Metastatic Breast Carcinoma in the Brain (tissue), 10 donors: ENCODE measurements around a stretch of chr6.

- PRO-cap, 10 experiments: peak in 1 of 10 experiments; most common plus-strand start chr6:85675608 (in 1); most common minus-strand start chr6:85675595 (in 1)
Measured at GRCh38 chr6:85675210-85675815, 32.6 kb upstream of the SYNCRIP start.

DNA sequence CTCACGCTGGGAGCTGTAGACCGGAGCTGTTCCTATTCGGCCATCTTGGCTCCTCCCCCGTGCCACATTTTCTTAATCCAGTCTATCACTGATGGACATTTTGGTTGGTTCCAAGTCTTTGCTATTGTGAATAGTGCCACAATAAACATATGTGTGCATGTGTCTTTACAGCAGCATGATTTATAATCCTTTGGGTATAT, 362.2 kb upstream of the SYNCRIP start:
- PRO-cap, 10 experiments: no peak in any of the 10 experiments

- PRO-cap, 10 experiments: no peak in any of the 10 experiments
Measured at GRCh38 chr6:86477254-86478234, 459.8 kb upstream of the HTR1E start.

GRCh38 chr6:87155831-87156832, 767 bp downstream of the ZNF292 start:
- PRO-cap, 10 experiments: peak in 10 of 10 experiments; most common plus-strand start chr6:87156163 (in 2); most common minus-strand start chr6:87156187 (in 10)

GRCh38 chr6:87182128-87182878, 26.9 kb downstream of the ZNF292 start:
- PRO-cap, 10 experiments: no peak in any of the 10 experiments

- PRO-cap, 10 experiments: no peak in any of the 10 experiments
Measured at GRCh38 chr6:87193207-87194489, 38.3 kb downstream of the ZNF292 start.

- PRO-cap, 10 experiments: peak in 8 of 10 experiments; most common plus-strand start chr6:87408633 (in 3)
Measured at GRCh38 chr6:87408530-87408975, 781 bp downstream of the CFAP206 start.

GRCh38 chr6:87700540-87701458, 1.2 kb downstream of the AKIRIN2 start:
- PRO-cap, 10 experiments: peak in 5 of 10 experiments; most common plus-strand start chr6:87701005 (in 3); most common minus-strand start chr6:87700801 (in 1)

DNA sequence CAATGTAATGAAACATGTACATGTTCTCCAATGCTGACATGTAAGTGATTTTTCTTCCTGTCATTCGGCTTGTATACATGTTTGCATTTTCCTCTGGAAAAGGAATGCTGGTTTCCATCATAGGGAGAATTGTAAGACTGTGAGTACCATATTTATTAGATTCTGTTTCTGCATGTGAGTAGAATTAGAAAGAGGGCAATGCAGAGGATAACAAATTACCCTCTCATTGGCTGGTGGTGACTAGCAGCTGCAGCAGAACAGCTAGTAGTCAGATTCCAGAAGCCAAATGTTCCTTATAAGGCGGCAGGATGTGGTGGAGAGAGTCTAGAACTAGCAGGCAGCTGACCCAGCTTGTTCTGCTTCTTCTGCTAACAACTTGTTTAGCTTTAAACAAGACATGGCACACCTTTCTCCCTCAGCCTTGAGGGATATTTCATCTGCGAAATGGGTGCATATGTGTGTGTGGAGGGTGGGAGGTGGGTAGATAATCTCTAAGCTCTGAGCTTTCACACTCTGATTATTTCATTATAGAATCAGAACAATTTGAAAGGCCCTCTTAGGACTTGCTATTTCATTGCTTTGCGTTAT, 132.7 kb upstream of the SPACA1 start:
- PRO-cap, 10 experiments: no peak in any of the 10 experiments

- PRO-cap, 10 experiments: no peak in any of the 10 experiments
Measured at GRCh38 chr6:88179592-88180315, 13.6 kb upstream of the CNR1 start.

DNA sequence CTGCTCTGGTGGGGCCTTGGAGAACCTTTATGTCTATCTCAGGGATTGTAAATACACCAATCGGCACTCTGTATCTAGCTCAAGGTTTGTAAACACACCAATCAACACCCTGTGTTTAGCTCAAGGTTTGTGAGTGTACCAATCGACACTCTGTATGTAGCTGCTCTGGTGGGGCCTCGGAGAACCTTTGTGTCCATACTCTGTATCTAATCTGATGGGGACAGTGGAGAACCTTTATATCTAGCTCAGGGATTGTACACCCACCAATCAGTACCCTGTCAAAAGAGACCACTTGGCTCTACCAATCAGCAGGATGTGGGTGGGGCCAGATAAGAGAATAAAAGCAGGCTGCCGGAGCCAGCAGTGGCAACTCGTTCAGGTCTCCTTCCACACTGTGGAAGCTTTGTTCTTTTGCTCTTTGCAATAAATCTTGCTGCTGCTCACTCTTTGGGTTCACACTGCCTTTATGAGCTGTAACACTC, 15.0 kb upstream of the PNRC1 start:
- PRO-cap, 10 experiments: no peak in any of the 10 experiments

DNA sequence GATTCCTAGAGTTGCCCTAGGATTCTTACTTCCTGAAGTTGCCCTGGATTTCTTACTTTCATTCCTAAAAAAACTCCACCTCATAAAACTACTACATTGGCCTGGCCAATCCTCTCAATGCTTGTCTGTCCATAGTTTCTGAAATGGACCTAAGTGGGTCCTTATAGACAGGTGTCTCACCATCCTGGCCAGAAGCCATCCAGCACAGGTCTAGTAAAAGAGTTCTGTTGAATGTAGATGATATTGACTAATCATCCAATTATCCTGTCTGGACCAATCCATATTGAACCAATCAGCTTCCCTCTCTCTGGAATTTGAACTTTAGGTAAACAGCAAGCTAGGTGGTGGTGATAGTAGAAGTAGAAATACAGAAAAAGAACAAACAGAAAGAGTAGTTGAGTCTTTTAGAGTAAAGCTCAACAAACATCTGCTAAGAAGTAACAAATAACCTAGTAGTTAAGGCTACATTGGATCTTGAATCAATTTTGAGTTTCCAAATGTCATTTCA, 9.6 kb upstream of the PNRC1 start:
- PRO-cap, 10 experiments: no peak in any of the 10 experiments

DNA sequence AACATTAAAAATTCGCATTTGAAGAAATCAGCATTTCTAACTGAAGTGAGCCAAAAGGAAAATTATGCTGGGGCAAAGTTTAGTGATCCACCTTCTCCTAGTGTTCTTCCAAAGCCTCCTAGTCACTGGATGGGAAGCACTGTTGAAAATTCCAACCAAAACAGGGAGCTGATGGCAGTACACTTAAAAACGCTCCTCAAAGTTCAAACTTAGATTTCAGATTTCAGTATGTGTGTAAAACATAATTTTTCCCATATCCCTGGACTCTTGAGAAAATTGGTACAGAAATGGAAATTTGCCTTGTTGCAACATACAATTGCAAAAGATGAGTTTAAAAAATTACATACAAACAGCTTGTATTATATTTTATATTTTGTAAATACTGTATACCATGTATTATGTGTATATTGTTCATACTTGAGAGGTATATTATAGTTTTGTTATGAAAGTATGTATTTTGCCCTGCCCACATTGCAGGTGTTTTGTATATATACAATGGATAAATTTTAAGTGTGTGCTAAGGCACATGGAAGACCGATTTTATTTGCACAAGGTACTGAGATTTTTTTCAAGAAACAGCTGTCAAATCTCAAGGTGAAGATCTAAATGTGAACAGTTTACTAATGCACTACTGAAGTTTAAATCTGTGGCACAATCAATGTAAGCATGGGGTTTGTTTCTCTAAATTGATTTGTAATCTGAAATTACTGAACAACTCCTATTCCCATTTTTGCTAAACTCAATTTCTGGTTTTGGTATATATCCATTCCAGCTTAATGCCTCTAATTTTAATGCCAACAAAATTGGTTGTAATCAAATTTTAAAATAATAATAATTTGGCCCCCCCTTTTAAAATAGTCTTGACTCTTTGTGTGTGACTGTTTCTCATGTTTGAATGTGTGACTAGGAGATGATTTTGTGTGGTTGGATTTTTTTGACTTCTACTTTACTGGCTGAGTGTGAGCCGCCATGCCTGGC, 3.7 kb downstream of the PNRC1 start:
- PRO-cap, 10 experiments: no peak in any of the 10 experiments

GRCh38 chr6:89158994-89159672, 13.3 kb downstream of the PM20D2 start:
- PRO-cap, 10 experiments: no peak in any of the 10 experiments

GRCh38 chr6:89186913-89187299, 30.3 kb downstream of the GABRR1 start:
- PRO-cap, 10 experiments: no peak in any of the 10 experiments

GRCh38 chr6:89298154-89298399, 17.0 kb downstream of the GABRR2 start:
- PRO-cap, 10 experiments: peak in 2 of 10 experiments; most common plus-strand start chr6:89298222 (in 1)

DNA sequence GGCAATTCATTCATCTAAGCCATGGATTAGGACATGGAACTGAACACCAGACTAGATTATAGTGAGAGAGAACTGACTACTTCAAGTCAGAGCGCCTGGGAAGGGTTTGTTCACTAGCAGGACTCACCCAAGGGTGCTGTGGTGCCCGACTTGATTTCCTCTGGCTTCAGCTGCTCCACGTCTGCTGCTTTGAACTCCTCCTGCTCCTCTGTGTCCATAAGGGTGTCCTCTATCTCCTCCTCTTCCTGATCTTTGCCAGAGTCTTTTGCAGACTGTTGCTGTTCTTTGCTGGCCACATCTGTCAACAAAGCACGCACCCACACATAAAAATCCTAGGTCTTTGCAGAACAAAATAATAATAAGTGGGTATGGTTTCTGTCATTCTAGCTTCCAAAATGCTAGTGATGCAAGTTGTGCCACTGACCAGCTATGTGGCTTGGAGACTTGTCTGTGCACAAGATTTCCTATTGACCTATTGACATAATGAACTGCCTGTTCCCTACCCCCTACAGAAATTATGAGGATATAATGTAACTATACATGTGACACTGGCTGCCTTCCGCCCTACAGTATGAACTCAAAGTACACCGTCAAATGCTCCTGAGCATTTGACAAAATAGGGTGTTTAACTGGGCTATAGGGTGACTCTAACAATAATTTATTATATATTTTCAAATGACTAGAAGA, 15.6 kb upstream of the LYRM2 start:
- PRO-cap, 10 experiments: no peak in any of the 10 experiments

- PRO-cap, 10 experiments: no peak in any of the 10 experiments
Measured at GRCh38 chr6:89661924-89662527, 23.5 kb upstream of the LYRM2 start.

- PRO-cap, 10 experiments: no peak in any of the 10 experiments
Measured at GRCh38 chr6:89828881-89829246, 9.3 kb upstream of the MDN1 start.

- PRO-cap, 10 experiments: no peak in any of the 10 experiments
Measured at GRCh38 chr6:89868190-89869093, 25.8 kb upstream of the GJA10 start.